A673 (cell line): ENCODE results near the genes UMPS and SLC12A8.

DNA sequence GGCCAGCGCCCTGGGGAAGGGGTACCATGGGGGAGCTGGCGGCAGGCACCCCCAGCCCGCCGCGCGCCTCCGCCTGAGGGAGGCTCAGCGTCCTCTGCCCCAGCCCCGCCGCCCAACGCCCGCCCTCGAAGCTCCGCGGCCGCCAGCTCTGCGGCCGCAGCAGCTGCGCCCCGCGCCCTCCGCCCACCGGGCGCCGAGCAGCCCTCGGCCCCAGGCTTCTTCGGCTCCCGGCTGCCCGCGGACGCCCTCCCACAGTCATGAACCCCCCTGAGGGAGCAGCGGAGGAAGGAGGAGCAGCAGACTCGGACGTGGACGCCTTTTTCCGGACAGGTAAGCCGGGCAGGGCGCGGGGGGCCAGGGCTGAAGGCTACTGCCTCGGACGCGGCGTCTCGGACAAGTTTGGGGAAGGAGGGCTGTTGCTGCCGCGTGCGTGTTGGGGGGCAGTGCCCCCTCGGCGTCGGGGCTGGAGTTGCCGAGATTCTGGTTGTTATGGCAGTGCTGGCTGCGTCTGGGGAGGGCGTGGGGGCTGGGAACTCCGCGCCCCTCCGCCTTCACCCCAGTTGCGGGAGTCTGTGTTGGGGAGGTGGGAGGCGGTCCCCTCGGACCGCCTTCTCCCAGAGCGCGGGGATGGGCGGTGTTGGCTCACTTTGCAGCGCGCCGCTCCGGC, 448 bp downstream of the KALRN start:
- PRO-cap = unidirectional peak, minus-strand start at position 96 of the sequence; unidirectional peak, minus-strand start at position 401 of the sequence

DNA sequence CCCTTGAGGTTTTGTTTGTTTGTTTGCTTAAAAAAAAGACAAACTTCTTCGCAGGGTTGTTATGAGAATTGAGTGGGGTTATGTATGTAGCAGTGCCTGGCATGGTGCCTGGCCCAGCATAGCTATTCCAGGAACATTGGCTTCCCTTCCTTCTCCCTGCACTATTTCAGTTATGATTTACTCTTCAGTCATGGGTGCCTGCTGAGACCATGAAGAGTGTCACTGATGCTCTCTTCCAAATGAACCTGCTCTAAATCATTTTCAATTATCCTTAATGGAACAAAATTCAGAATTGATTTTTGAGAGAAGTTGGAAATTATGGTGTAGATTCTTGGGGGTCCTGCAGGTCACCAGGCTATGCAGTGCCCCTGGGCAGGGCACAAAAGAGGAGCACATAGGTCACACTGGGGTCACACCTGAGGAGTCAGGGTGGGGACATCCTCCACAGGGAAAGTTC, 242.3 kb downstream of the KALRN start:
- PRO-cap = no peak

DNA sequence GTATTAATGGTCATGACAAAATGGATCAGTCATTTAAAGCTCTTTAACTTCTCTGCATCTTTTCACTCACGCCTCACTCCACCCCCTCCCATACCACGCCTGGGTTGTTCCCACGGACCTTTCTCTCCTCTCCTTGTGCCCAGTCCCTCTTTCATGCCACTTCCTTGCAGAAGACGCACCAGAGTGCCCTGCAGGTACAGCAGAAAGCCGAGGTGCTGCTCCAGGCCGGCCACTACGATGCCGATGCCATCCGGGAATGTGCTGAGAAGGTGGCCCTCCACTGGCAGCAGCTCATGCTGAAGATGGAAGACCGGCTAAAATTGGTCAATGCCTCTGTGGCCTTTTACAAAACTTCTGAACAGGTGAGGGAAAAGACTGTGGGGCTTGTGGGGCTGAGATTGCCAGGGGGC, 296.1 kb upstream of the UMPS start:
- PRO-cap = no peak

GRCh38 chr3:124616074-124616615, 114.1 kb upstream of the UMPS start:
- PRO-cap = no peak

GRCh38 chr3:124730049-124730632, at the start of gene UMPS:
Gene UMPS (plus strand): TSS chr3:124730452.
- PRO-cap = bidirectional peak, plus-strand start at chr3:124730453, minus-strand start at chr3:124730344

- PRO-cap = unidirectional peak, minus-strand start at chr3:124772541
Measured at GRCh38 chr3:124772338-124772794, 42.1 kb downstream of the UMPS start.

DNA sequence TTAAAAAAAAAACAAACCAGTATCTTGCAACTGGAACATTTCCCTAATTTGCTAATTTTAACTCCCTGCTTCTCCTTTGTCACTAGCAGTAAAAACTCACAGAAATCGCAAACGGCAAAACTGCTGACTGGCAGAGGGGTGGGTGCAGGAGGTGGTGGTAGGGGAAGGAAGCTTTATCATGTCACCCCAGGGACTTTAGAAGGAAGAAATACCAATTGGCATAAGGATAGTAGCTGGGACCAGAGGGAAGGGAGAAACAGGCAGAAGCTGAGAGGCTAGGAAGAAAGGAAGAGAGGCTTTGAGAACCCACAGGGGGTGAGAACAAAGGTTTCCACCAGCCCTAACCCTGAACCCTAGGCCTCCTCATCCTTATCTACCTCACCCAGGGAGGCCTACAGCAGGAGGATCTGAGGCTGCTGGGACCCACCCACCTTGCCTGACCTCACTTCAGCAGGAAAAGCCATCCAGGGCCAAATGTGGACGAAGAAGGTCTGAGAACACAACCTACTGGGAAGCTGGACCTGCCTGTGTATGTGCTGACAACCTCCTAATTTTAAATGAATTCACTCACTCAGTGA, 10.7 kb downstream of the ITGB5 start:
- PRO-cap = no peak

DNA sequence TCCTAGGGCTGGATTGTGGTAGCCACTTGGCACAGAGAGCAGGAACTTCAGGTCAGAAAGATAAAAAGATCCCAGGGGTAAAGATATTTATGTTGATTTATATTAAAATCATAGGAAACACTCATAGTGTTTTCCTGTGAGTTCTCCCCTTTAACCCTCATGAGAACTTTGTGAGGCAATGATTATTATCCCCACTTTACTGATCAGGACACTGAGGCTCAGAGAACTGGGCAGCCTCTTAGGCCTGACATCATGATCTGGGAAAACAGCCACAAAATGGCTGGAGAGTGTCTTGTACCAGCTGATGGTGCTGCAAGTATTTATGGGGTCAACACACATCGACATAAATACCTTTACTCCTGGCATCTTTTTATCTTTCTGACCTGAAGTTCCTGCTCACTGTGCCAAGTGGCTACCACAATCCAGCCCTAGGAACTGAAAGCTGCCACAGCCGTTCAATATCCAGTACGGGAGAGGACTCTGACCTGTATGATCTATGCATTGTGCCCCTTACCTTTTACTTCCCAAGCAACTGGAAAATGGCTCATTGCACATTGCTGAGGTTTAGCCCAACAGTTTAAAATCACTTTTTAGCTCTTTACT, 29.2 kb upstream of the MUC13 start:
- PRO-cap = no peak

DNA sequence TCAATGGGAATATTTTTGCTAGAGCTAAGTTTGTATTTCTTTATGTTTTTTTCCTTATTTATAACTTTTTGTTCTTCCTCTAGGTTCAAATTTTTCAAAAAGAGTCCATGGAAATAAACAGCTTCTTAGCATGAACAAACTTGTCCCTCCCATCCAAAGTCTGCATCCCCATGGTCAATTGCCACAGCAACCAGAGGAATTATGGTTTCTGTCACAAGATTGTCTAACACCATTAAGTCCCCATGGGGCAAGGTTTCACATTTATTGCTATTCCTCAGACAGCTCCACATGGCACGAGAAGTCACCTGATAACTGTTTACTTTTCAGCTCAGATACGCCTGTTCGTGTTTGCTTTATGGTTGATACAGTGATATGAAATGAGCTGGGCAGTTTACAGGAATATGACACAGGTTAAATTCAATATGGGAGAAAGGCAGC, 37.9 kb upstream of the MUC13 start:
- PRO-cap = no peak

DNA sequence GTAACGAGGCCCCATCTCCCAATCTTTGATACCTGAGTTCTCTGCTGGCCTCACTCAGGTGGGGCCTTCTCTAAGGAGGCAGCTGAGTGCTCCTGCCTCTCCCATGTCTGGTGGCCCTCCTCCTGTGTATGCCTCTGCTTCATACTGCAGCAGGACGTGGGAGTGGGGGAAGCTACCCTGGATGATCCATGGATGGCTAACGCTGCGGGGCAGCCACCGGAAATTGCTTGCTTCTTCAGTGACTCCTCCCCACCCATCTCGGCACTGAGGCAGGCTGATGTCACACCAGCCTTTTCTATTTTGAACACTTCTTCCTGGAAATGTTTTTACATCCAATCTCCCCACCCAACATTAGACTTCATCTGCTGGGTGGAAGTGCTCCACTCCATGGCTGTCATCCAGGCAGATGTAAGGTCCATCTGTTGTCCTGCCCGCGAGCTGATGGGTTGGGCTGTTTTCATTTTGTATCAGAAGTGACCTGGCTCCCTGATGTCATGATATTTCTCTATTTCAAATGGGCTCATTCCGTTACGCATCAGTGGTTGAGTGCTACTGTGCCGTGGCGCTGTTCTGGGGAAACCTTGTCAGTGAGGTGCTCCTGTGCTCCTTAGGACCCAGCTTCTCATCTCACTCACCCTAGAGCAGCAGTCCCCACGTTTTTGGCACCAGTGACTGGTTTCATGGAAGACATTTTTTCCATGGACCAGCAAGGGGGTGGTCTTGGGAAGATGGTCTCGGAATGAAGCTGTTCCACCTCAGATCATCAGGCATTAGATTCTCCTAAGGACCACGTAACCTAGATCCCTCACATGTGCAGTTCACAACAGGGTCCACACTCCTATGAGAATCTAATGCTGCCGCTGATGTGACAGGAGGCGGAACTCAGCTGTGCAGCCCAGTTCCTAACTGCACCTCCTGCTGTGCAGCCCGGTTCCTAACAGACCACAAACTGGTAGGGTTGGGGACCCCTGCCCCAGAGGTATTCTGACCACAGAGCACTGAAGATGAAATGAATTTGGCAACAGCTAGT, 59.1 kb upstream of the MUC13 start:
- PRO-cap = no peak

DNA sequence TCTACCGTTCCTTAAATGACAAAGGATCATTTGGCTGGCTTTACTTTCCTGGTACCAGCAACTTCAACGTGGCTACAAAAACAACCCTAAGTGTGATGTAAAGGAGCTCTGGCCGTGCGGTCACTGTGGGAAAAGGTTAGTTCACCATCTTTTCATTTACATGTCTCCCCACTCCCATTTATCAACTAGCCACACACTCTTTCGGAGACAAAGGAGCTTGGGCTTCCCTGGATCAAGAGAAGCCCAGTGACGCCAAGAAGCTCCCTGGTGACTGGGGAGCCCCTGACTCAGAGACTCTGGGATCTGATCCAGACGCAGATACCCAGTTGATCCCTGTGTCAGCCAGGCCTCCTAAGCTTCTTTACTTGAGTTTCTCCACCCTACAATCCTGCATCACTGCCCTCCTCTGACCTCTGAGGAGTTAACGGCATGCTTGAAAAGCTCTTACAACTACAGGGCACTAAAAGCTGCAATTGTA, 43.9 kb downstream of the HEG1 start:
- PRO-cap = no peak

GRCh38 chr3:125057114-125057590, 1.4 kb upstream of the HEG1 start:
- PRO-cap = no peak

GRCh38 chr3:125110104-125110783, 54.4 kb upstream of the HEG1 start:
- PRO-cap = no peak

DNA sequence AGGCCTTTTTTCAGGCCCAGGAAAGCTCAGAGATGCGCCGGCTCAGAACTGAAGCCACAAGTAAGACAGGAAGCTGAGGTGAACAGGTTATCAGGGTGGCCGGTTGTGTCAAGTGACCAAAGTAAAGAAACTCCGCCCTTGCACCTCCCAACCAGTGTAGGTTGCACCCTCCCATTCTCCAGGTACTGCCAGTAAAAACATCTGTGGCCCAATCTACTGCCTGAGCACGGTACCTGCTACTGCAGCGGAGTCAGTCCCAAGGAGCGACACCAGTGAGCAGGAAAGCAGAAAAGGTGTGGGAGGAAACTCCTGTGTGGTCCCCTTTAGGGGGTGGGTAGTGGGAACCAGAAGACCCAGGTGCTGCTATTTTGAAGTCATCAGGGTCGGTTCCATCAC, 60.0 kb upstream of the HEG1 start:
- PRO-cap = no peak

GRCh38 chr3:125161571-125162319, 50.8 kb downstream of the SLC12A8 start:
- PRO-cap = no peak

DNA sequence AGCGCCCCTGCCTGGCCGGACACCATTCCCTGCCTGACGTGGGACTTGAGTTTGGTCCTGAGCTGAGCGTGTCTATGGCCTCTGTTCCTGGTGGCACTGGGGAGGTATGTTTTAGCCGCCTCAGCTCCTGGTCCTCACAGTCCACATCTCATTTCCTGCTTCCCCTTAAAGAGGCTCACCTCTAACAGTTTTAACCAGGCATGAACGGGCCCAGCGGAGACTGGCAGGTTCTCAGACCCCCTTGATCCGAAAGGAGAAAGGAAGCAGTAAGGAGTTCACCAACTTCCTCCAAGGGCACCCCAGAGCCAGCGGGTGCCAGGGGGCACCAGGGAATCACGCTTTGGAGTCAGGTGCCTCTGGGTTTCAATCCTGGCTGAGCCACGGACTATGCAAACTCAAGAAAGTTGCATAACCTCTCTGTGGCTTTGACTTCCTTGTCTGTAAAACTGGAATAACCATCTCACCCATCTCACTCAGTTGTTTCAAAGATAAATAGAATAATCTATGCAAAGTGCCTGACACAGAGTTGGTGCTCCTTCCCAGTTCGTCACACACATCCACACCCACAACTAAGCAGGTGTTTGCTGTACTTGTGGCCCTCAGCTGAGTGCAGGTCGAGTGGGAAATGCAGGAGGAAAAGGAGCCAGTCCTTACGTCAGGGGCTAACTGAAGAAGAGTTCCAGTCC, 48.5 kb downstream of the SLC12A8 start:
- PRO-cap = no peak

DNA sequence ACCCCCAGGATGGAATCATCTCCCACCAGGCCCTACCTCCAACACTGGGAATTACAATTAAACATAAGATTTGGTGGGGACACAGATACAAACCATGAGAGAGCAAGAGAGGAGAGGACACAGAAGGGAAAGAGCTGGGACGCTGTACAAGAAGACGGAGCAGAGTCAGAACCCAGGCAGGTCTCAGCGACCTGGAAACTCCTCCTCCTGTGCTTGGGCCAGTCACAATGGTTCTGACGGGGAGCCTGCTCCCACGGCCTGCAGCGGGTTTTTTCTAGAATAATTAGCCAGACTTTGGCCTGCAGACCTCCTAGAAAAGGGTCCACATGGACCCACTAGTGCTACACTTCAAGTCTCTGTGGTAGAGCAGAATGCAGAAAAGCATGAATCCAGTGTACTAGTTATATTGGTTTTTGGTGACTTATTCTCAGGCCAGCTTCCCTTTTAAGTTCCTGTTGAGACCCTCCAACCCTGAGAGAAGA, 5.6 kb downstream of the SLC12A8 start:
- PRO-cap = no peak

DNA sequence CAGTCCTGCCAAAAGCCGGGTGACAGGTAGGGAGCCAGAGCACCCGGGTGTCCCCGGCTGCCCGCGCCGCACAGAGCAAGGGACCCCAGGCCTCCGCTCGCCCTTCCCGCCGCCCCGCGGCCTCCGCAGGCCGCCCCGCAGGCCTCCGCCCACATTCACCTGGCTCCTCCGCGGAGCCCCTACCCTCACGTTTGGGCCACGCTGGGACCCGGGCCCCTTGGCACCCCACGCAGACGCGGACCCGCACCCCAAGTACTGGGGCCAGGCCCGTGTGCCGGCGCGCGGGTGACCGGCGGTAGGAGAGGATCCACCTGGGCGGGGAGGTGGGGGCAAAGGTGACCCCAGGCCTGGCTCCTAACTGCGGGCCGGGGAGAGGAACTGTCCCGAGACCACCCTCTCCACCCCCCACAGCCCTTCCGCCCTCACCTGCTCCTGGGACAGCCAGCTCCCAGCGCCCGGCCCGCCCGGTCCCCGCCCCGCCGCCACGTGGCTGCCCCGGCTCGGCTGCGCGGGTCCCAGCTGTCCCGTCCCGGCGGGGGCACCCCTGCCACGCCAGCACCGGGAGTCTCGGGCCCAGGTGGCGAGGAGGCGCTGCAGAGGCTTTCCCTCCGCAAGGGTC, at the start of gene SLC12A8:
Gene SLC12A8 (minus strand): TSS at position 475 of the 619 bp plus-strand sequence.
- PRO-cap = bidirectional peak, plus-strand start at position 558 of the sequence, minus-strand start at position 494 of the sequence

- PRO-cap = no peak
Measured at GRCh38 chr3:125244955-125245497, 32.5 kb upstream of the SLC12A8 start.

- PRO-cap = no peak
Measured at GRCh38 chr3:125975225-125975702, 6.3 kb downstream of the ROPN1B start.